Mesangial cell (primary cell): ENCODE results near the gene ZIC1.

- RAMPAGE, long total RNA: no peak
These were observed 52.2 kb downstream of the ATP1B3 start for GRCh38 chr3:141928300-141929330.

DNA sequence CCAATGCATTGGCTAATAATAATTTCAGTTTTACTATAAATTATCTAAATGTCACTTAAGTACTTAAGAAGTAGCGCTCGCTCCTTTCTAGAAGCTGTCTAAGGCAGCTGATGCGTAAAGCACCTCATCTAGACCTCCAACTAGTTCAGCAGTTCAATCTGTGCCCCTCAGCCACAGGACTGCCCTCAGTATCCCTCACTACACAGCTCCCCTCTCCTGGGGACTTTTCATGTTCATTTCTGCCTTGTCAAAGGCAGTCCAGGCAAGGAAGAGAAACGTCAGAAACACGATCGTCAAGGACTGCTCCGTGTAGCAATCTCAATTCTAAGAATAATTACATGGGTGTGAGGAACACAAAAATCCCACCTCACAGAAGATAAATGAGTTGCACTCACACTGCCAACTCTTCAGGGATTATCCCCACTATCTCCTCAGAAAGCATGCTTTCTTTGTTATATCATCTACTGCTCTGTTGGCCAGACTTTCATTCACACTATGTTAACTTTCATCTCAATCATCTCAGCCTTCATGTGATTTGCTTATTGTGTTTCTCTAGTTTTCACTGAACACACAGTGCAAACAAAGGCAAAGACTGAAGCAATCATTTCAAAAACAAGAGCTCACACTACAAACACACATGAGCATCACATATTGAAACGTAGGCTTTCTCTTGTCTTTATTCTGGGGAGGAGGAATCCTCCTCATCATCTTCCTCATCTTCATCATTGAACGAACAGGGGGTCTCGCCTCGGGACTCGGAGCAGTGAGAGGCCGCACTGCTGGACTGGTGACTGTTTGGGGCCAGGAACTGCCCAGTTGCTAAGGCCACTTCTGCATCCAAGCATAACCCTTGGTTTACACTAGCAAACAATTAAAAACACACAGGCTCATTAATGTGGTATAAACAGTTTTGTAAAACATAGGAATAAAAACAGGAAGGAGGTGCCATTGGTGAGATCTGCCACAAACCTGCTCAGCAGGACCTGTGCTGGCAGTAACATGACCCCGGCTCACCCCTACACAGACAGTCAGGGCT is 75.7 kb downstream of the ATP1B3 start:
- RAMPAGE, long total RNA: no peak

DNA sequence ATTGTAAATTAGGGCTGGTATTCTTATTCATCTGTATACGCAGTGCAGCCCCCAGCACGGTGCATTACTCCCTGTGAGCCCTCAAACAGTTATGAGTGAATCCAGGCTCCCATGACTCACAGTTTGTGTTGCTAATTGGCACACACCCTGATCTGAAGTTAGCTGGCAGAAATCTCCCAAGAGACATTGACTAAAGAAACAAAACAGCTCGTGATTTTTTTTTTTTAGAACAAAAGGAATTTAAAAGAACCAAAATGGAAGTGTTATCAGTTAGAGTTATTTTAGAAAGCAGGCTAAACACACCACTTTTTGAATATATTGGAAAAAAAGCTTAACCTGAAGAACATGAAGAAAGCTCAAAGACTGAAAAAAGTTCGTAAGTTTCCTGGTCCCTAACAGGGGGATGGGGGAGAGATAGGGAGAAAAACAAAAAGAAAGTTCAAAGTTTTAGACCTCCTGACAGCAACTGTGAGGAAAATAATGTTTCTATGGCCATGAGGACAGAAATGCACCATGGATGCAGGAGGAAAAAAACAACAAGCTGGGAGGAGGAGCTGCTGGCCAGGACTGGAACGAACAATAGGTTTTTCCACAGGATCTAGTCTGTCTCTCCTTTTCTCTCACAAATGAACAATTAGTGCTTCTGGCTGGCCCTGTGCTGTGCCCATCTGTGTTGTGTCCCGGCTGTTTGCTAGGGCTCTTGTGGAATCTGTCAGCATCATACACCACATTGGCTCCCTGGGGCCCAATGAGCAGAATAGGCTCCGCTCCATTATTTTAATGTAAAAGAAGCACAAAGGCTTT is 15.4 kb downstream of the GK5 start:
- RAMPAGE, long total RNA: no peak

DNA sequence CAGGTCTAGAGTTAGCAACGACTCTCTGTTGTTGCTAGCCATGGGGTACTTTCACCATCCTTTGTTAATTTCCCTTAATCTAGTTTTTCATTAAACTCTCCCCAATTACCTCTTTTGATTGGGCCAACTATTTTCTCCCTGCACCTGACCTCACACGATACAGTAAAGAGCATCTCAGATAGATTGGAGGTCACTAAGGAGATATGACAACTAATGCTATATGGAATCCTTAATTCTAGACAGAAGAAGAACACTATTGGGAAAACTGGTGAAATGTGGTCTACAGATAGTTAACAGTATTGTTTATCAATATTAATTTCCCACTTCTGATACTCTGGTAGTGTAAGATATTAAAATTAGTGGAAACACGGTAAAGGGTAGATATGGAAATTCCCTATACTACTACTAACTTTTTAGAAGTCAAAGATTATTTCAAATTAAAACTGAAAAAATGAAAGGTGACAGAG is 40.5 kb upstream of the XRN1 start:
- RAMPAGE, long total RNA: no peak

DNA sequence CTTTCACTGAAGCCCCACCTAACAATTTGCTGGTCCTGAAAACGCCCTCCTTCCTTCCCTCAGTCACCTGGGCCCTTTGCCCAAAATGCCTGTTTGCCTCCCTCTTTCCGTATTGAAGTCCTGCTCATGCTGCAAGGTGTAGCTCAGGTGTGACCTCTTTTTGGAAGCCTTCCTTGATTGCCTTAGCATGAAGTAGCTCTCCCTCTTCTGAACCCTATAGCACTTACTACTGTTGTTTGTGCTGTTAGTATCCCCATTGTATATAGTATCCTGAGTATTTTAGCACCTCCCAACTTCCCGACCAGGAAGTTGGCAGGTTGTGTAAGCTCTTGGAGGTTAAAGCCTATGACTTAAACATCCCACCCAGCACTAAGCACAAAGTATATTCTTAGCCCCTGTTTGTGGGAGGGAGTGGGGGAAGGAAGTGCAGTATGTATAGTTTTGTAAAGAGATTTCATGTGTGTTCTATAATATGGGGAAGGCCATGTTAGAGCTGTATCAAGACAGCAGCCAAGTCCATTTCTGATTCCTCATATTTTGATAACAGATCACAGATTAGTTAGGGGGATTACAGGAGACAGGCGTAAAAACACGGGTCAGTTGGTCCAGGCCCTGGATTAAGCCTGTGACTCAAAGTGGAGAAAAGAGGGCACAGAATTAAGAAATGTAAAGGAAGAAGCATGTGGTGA is 1.9 kb downstream of the PLS1 start:
- RAMPAGE, long total RNA: no peak

DNA sequence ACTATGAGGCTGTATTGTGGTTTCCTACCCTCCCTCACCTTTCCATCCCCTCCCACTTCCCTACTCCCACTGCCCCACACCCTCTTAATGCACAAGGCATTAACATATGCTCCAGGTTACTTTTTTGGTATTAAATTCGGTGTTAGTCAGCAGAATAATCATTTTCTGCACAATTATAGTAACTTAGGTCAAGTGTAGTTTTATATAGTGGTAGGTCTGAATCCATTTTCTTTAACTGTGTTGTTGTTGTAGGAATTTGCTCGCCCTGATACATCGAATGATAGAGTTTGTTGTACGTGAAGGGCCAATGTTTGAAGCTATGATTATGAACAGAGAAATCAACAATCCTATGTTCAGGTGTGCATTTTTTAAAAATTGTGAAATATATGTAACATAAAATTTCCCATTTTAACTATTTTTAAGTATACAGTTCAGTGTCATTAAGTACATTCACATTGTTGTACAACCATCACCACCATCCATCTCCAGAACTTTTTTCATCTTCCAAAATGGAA is 25.6 kb downstream of the U2SURP start:
- RAMPAGE, long total RNA: no peak

GRCh38 chr3:143042747-143043508 is 41.6 kb downstream of the U2SURP start:
- RAMPAGE, long total RNA: no peak

- RAMPAGE, long total RNA: no peak
These were observed 20.2 kb downstream of the CHST2 start for GRCh38 chr3:143139696-143140222.

DNA sequence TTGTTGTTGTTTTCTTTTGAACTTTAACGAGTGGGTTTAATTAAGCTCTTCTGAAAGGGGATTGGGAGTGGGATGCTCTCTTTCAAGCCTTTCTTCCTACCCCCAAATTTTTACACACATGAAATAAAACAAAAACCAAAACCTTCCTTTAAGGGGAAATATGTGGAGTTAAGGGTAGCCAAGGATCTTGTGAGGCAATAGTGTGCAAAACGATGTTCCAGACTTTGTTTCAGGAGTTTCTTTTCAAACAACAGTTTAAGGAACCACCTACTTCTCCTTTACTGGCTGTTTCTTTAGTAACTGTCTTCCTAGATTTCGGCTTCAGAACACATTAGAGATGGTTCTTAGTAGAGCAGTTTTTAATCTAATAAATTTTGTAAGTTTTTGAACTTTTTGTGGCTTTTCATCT is 5.7 kb downstream of the DIPK2A start:
- RAMPAGE, long total RNA: no peak

GRCh38 chr3:146138705-146139410 is 22.1 kb downstream of the PLOD2 start:
- RAMPAGE, long total RNA: no peak

GRCh38 chr3:146160456-146160838 is 537 bp downstream of the PLOD2 start:
- RAMPAGE, long total RNA: no peak

GRCh38 chr3:146166302-146166946 is 5.4 kb upstream of the PLOD2 start:
- RAMPAGE, long total RNA: no peak

GRCh38 chr3:146339596-146339981 is 88.7 kb upstream of the PLSCR4 start:
- RAMPAGE, long total RNA: no peak

DNA sequence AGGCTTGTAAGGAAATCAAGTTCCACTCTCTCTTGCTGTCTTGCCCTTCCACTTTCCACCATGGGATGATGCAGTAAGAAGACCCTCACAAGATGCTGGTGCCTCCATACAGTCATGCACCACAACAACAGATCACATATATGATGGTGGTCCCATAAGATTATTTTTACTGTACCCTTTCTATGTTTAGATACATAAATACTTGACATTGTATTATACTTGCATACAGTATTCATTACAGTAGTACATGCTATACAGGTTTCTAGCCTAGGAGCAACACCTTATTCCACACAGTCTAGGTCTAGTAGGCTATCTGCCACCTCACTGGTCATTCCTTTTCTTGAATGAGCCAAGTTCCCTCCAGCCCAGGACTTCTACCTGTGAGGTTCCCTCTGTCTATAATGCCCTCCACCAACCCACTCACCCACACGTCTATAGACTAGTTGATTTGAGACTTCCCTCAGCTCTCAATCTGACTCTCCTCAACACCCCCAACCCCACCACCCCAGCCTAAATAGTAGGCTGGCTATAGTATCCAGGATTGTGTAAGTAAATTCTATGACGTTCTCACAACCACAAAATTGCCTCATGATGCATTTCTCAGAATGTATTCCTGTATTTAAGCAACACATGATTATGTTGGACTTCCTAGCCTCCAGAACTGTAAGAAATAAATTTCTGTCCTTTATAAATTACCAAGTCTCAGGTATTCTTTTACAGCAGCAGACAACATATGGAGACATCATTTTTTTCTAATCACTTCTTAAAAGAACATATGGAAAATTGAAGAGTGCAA is 2.3 kb downstream of the PLSCR1 start:
- RAMPAGE, long total RNA: no peak

- RAMPAGE, long total RNA: no peak
These were observed 12.9 kb downstream of the ZIC4 start for GRCh38 chr3:147393129-147394179.

DNA sequence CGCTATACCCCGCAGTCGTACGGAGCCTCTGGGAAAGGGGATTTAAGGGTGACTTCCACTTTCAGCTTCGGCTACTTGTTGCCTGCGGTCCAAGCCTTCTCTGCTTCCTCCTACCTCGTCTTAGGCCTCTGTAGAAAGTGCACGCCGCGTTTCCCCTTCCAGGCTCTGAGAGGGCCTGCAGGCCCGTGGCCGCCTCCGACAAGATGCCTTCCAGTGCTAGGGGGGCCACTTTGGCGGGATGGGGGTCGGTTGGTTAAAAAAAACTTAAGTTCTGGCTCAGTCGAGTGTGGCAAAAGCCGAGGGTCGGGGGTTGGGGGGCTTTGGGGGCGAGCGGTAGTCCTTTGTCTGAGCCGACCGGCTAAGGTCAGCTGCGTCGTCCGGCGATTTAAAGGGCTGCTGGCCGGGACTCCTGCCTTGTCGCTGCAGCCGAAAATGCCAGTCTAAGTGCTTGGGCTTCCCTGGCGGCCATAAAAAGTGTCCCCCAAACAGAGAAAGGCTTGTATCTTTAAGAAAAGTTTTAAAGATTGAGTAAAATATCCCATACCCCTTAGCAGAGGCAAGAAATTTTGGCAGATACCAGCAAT is 8.0 kb downstream of the ZIC4 start:
- RAMPAGE, long total RNA: no peak

DNA sequence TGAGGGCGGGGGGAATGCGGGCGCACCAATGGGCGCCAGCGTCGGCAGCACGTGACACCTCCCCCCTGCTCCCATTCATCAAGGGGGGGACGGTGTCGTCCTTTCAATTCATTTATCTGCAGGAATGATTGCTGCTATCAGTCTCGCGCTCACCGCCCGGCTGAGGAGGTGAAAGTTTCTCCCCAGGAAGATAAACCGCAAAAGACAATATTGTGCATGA is at the start of gene ZIC1:
Gene ZIC1, plus strand, starts transcription at position 106 of the 220 bp plus-strand sequence.
- RAMPAGE, long total RNA: no peak

DNA sequence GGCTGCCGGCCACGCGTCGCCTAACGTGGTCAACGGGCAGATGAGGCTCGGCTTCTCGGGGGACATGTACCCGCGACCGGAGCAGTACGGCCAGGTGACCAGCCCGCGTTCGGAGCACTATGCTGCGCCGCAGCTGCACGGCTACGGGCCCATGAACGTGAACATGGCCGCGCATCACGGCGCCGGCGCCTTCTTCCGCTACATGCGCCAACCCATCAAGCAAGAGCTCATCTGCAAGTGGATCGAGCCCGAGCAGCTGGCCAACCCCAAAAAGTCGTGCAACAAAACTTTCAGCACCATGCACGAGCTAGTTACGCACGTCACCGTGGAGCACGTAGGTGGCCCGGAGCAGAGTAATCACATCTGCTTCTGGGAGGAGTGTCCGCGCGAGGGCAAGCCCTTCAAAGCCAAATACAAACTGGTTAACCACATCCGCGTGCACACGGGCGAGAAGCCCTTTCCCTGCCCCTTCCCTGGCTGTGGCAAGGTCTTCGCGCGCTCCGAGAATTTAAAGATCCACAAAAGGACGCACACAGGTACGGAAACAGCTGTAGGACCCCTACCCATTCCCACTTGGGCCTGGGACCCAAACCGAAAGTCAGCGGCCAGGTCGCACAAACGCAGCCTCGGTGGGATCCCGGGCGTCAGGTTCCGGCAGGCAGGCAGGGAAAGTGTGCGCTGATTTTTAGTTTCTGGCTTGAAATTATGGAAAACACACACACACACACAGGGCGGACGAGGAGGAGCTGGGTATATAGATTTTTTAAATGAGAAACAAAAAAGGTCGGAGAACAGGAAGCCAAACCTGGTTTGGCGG is 1.6 kb downstream of the ZIC1 start:
- RAMPAGE, long total RNA: no peak

DNA sequence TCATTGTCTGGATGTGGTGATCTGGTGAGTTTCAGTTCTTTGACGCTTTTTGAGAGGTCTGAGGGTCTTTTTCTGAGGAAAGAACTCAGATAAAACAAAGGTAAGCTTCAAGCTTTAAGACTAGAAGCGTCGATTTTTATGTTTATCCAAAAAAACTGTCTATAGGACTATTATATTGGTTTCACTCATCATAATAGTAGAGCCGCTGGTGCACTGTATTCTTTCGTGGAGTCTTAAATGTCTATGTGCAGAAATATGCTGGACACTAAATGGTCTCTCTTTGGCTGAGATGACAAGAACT is 481.2 kb upstream of the AGTR1 start:
- RAMPAGE, long total RNA: no peak

- RAMPAGE, long total RNA: no peak
These were observed 37.8 kb downstream of the AGTR1 start for GRCh38 chr3:148735560-148735899.